ENCODE measurements around a stretch of chr11.

DNA sequence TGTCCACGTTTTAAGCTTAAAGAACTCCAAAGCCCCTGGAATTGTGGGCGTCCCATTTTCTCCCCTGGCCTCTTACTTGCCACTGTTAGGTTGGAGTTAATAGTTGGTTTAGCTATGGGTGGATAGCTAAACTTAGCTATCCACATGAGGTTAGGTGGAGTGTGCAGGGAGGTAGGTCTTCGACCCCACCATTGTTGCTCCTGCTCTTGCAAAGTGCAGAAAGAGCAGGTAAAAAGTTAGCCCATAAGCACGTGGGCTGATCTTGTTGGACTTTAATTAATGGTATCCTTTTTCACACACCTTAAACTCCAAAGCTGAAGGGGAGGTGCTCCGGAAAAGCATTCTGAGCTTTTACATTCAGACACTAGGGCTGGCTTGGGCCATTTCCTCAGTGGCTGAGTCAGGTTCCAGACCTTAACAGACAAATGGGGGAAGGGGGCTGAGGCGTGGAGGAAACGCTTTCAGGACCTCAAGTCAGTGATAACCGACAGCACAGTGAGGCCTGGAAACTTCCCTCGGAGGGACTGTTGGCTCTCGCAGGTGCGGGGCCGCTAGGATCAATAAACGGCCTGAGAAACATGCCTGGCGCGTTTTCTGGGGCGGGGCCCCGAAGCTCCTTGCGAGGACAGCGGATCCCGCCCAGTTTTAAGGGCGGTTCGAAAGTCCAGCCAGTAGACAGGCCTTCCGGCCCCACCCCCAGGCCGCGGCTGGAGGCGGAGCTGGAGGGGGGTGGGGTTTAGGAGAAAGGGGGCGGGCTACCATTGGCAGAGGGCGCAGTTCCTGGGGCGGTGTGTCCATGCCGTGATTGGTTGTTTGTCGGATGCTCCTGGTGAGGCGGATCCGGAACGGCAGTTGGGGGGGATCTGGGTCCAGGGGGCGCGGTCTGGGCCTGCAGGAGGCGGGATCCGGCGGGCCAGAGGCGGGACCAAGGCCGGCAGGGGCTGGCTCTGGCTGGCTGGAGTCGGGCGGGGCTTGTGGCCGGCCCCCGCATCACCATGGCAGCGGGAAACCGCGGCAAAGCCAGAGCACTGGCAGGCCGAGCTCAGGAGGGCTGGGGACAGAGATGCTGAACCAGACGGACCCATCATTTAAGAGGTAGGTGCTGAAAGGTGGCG lies 7.9 kb downstream of the C11orf52 start:
- PRO-cap = unidirectional peak, plus-strand start at position 384 of the sequence; bidirectional peak, plus-strand start at position 1,023 of the sequence, minus-strand start at position 647 of the sequence

DNA sequence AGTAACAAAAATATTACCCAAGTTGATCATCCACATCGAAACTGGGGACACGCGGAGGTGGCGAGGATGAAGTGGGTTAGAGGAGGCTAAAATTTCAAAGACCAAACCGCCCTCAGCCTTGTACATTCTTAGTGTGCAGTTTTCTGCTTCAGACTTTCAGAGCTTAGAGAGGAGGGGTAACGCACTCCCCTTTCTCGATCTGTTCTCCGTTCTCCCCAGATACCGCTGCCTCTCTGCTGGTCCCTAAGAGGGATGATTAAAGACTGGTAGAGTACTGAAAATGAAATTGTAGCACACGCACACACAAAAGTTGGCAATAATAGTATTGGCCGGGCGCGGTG lies 8.7 kb downstream of the C11orf52 start:
- PRO-cap = no peak

GRCh38 chr11:111933826-111934275 lies 3.3 kb upstream of the DIXDC1 start:
- PRO-cap = no peak

GRCh38 chr11:111940731-111941185 lies 3.6 kb downstream of the DIXDC1 start:
- PRO-cap = no peak

DNA sequence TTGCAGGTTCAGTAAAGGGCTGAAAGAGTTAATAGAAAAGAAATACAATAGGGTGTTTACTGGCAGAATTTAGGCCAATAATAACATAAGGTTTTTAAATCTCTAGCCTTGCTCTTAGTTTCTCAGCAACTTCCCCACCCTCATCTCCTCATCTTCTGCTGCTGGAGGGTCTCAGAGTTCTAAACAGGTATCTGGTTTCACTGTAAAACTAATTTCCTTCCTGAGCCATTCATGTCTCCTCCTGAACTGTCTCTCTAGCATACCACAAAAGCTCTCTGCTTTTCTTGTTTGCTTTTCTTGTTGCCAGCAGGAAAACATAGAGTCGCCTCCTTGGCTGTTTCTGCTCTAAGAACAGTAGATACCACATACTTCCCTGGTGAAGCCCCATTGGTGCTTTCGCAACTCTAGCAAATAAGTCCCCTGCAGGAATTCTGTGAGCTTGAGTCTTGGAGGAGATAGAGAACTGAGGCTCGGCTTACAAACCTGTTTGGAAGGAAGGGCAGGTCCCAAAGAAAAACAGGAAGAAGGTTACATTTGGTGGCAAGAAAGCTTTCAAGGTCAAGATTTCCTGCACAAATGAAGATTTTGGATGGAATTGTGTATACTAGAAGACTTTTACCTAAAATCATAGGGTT lies 7.0 kb downstream of the DIXDC1 start:
- PRO-cap = no peak

- PRO-cap = no peak
These were observed 23.8 kb downstream of the DIXDC1 start for GRCh38 chr11:111960810-111961551.

DNA sequence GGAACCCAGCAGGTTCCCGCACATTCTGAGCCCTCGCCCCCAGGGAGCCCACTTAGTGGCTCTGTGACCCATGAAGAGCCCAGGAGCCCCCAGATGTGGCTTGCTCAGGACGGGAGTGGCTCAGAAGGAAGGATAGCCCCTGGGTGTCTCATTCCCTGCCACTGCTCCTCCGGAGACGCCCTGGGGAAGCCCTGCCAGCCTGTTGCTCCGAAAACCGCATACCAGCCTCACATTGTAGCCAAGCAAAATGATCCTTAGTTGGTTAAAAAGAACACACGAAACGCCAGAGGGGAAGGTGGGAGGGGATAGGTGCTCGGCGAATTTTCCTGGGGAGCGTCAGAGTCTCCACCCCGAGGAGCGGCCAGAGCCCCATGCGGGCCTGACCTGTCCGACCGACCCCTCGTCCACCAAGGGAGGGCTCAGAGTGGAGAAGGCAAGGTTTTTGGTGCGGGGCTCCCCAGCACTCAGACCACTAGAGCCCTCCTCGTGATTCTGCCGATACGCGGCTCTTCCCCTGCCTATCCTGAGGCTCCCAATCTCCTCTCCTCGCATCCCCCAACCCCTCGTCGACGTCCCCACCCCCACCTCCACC lies 39.5 kb downstream of the DIXDC1 start:
- PRO-cap = unidirectional peak, plus-strand start at position 364 of the sequence; bidirectional peak, plus-strand start outside the sequence, minus-strand start at position 537 of the sequence

- PRO-cap = no peak
These were observed 18.4 kb upstream of the DLAT start for GRCh38 chr11:112006577-112007477.

DNA sequence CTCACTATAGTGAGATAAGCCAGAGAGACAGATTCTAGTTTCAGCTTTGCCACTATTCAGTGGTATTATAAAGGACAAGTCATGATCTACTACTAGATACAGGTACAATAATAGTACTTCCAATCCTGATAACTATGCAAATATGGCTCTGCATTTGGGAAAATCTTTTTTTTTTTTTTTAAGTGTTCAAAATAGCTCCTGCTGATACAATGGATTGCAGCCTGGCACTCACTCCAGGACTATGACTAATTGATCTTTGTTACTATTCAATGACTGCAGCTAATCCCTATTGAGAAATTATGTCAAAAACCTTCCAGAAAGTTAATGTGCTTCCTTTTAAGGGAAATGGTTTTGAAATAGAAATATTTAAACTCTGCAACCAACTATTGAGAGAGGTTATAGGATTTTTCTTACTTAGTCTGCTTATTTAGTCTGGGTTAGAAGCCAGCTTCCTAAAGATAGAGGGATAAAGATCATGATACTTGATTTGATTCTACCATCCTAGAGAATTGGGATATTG lies 8.2 kb upstream of the DLAT start:
- PRO-cap = no peak

- PRO-cap = no peak
These were observed 1.4 kb downstream of the NKAPD1 start for GRCh38 chr11:112075423-112075999.

DNA sequence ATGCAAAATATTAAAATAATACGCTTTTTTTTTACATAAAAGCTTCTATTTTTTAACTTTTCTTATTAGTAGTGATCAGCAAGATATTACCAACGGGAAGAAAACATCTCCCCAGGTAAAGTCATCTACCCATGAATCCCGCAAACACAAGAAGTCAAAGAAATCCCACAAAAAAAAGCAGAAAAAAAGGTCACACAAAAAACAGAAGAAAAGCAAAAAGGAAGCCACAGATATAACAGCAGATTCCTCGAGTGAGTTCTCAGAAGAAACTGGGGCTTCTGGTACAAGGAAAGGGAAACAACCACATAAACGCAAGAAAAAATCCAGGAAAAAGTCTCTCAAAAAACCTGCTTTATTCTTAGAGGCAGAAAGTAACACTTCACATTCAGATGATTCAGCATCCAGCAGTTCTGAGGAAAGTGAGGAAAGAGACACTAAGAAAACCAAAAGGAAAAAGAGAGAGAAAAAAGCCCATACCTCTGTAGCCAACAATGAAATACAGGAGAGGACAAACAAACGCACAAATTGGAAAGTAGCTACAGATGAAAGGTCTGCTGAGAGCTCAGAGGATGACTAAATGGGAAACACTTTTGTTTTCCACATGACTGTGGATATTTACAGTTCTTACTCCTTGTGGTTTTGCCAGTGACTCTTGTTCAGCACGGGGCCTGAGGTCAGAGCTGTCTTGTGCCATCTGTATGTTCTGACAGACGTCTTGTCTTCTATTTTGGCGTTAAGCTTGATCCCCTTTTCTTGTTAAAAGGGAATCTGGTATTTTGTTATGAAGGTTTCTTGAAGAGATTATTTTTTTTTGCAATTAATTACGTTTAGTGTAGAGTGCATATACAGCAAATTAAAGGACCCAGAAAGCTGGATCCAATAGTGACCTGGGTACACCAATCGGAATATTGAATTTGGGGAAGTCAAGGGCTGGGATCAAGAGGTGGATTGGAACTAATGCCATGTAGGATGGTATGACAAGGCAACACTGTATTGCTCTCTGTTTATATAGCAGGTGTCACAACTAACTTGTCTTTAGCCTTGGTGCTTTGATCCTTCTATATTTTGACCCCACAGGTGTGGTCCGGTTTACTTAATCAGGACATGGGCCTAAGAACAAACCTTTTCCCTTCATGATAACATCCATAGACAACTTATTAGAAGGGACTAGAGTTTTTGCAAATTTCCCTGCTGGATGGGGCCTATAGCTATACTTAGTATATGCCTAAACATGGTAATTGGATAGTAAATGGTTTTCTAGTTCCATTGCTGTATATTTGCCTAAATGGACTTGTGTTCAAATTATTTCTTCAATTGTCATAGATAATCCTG lies 3.7 kb downstream of the TIMM8B start:
- PRO-cap = no peak

GRCh38 chr11:112120167-112120715 lies 33.6 kb downstream of the SDHD start:
- PRO-cap = no peak

DNA sequence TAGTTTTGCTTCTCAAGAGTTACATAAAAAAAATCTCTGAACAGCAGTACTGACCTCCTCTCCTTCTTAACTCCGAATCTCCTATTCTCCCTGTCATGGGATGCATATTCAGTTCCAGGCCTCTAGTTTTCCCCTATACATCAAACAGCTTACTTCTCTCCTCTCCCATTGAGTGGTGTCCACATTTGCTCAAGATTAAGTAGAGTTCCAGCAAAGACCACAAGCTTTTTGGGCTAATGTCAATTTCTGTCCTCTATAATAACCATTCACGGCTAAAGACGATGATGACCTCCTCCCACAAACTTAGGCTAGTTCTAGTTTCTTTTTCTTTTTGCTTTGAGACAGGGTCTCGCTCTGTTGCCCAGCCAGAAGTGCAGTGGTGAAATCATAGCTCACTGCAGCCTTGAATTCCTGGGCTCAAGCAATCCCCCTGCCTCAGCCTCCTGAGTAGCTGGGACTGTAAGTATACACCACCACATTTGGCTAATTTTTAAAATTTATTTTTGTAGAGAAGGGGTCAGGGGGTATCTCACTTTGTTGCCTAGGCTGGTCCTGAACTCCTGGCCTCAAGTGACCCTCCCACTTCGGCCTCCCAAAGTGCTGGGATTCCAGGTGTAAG lies 19.9 kb downstream of the IL18 start:
- PRO-cap = no peak

GRCh38 chr11:112523364-112523743 lies 262.7 kb upstream of the PLET1 start:
- PRO-cap = no peak

- PRO-cap = no peak
These were observed 292.4 kb upstream of the PLET1 start for GRCh38 chr11:112553115-112553449.

DNA sequence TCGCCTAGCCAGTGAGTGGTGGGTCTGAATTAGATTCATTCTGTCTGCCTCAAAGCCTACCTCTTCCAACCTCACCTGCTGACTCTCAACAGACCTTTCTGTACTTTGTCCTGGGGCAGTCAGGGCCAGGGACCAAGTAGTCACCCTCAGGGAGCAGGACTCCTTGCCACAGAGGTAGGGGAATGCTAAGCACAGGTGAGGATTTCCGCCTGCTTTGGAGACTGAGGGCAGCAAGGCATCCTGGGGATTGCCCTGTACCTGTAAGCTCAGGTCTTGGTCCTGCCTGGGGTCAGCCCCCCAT lies 293.7 kb upstream of the PLET1 start:
- PRO-cap = no peak

GRCh38 chr11:112852402-112852631 lies 108.9 kb upstream of the NCAM1 start:
- PRO-cap = bidirectional peak, plus-strand start at chr11:112852777, minus-strand start at chr11:112852575

DNA sequence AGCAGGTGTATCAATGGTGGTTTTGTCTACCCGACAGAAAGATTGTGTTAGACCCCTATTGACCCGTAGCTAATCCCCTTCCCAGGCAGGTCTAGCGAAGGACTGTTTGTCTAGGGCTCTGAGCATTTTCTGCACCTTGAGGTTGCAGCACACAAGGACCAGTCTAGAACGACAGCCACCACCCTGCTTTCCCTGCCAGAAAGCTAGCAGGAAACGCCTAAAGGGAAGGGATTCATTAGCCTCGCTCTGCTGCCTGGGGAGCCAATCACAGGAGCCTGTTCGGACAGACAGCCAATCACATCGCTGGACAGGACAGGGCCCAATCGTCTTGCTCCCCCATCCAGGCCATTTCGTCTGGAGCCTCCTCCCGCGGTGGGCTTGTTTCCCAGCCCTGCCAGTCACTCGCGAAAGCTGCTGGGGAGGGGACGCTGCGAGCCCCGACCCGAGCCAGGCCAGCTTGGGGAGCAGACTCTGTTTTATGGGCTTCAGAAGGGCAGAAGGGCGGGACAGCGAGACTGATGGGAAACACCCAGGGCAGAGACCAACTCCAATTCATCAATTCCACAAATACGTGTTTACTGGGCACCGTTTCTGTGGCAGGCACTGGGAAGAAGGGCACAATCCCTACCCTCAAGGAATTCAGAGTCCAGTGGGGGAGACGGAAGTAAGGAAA lies 79.8 kb upstream of the NCAM1 start:
- PRO-cap = bidirectional peak, plus-strand start at position 401 of the sequence, minus-strand start at position 205 of the sequence

DNA sequence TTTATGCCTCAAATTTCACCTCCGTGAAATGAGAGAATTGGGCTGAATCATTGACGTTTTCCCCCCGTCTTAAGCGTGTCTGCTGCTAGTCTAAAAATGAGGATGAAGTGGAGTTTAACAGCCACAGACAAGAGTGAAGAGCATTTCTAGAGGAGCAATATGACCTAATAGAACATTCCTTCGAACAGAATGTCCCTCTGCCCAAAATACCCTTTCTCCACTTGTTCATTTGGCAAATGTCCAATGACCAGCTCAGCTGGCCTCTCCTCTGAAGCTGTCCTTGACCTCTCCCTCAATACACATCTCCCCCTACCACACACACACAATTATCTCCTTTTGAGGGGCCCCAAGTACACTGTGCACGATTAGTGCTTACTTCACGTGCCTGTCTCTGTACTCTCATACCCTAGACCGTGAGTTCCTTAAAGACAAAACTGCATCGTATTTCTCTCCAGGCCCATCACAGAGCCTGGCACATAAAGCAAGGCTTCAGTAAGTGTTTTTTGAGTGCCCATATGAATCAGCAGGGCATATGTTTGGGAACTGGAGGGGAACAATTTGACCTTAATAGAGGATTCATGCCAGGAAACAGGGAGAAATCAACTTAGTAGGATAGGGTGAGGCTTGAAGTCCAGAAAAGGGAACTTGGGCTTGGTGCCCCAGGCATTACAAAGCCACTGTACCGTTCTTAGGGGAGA lies 18.2 kb upstream of the NCAM1 start:
- PRO-cap = no peak

GRCh38 chr11:113872843-113873187 lies 2.6 kb downstream of the USP28 start:
- PRO-cap = unidirectional peak, minus-strand start at chr11:113873018; bidirectional peak, plus-strand start at chr11:113873045, minus-strand start at chr11:113873018